GM06990 (cell line): ENCODE results near the genes SLC36A2 and NMUR2.

DNA sequence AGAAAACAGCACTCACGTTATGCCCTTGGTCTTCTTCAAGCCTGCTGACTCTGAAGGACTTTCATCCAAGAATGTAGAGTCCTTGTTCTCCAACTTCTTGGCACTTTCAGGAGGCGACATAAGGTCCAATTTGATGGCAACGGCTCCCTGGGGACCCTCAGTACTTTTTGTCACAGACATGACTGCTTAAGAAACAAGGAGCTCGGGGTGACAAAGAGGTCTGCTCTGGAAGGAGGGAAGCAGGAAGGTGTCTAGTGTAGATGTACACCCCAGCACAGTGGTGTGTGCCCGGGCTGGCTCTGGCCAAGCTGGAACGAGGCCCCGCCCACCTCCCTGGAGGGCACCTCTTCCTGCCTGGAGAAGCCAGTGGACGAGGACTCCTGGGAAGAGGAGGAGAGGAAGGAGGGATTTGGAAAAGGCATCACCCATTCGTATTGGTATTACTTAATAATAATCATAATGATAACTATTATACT lies at the start of gene SLC36A2:
TSS of gene SLC36A2 (minus strand) at position 279 of the 476 bp plus-strand sequence.
- RRBS, result no CpG with 5 or more reads among the region's 9 CpGs

GRCh38 chr5:151595073-151595723 lies 4.1 kb upstream of the FAT2 start:
- RRBS, result 46% methylated on average over 2 of the region's 16 CpGs

- RRBS, result no CpG with 5 or more reads among the region's 4 CpGs
Observed at GRCh38 chr5:151683700-151684681, 2.7 kb downstream of the SPARC start.

- RRBS, result no CpG with 5 or more reads among the region's 7 CpGs
Observed at GRCh38 chr5:151773214-151773573, 1.4 kb downstream of the G3BP1 start.

DNA sequence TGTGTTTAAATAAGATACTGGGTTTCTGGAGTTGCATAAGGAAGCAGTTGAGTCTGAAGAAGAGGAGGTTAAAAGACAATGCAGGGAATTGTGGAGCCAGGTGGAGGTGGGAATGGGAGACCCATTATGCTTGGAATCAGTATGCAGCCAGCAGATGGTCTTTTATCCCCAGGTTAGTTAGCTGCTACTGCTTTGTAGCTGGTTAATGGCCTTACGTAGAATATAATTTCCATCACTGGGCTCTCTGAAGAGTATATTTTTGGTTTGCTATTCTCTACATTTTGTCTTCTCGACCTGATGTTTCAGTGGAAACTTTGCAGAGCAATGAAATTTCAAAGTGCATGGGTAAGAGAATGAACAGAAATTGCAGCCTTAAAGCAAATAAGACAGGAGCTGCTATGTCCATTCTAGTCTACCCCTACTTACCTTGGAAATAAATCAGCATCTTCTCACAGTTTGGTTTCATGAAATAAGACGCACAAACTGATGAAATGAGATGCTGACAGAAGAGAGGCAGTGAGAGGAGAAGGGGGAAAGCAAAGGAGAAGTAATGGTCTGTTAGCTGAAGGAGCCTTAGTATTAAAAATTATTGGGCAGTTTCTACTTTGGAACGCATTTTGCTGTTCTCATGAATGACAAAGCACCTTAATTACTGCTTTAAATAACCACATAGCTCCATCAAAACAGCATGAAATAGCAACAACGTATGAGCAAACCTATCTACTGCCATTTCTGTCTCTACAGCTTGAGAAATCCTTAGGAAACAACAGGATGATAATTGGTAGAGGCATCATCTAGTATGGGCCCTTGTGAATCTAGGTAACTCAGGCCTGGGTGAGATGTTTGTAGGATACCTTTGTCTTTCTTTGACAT lies 45.0 kb downstream of the G3BP1 start:
- RRBS, result no CpG with 5 or more reads among the region's 5 CpGs

GRCh38 chr5:152405095-152405585 lies at the start of gene NMUR2:
Gene NMUR2 (minus strand): TSS chr5:152405279.
- RRBS, result no CpG with 5 or more reads among the region's 8 CpGs

- RRBS, result no CpG with 5 or more reads among the region's 3 CpGs
Observed at GRCh38 chr5:153624111-153624406, 133.6 kb downstream of the GRIA1 start.

DNA sequence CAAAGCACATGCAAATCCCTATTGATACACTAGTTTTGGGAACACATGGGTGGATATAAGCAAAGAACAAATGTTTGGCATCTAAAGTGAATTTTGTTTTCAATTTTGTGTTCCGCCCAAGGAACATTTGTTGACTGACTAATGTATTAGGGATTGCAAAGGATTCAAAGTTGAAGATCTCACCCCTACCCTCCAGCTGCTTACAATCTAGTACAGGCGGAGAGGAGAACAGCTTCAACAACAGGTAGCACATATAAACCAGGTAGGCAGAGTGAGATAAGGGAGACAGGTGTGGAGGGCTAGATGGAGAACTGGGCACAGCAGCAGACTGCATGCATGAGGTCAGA lies 249.5 kb downstream of the GRIA1 start:
- RRBS, result no CpG with 5 or more reads among the region's 2 CpGs

- RRBS, result no CpG with 5 or more reads among the region's 2 CpGs
Observed at GRCh38 chr5:154028053-154028547, 10.6 kb downstream of the FAM114A2 start.

GRCh38 chr5:154479843-154480300 lies 1.8 kb upstream of the HAND1 start:
- RRBS, result 21% methylated on average over 7 of the region's 24 CpGs

DNA sequence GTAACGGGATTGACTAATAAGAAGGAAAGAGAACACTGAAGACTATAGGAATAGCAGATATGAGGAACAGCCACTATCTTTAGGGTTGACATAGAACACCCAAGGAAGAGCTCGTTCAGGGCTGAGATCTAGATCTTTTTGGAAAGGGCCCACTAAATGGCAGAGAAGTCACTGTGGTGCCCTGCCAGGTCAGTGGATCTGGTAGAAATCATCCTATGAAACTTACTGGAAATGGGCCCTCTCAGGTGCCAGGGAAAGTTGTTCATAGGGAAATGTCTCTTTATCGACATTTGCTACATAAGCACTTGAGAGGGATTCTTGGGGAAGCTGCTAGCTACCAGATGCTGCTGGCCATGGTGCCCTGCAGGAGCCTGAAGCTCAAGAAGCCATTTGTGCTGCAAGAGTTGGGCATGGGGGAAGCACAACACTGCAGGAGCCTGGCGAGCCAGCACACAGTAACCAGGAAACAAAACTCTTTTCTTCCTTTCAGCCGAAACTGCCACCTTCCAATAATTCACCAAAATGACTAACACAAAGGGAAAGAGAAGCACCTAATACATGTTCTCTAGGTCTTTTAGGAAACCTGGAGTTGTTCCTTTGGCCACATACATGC lies 26.4 kb upstream of the LARP1 start:
- RRBS, result no CpG with 5 or more reads among the region's 5 CpGs

- RRBS, result no CpG with 5 or more reads among the region's 7 CpGs
Observed at GRCh38 chr5:154758867-154759840, 4.0 kb downstream of the LARP1 start.

DNA sequence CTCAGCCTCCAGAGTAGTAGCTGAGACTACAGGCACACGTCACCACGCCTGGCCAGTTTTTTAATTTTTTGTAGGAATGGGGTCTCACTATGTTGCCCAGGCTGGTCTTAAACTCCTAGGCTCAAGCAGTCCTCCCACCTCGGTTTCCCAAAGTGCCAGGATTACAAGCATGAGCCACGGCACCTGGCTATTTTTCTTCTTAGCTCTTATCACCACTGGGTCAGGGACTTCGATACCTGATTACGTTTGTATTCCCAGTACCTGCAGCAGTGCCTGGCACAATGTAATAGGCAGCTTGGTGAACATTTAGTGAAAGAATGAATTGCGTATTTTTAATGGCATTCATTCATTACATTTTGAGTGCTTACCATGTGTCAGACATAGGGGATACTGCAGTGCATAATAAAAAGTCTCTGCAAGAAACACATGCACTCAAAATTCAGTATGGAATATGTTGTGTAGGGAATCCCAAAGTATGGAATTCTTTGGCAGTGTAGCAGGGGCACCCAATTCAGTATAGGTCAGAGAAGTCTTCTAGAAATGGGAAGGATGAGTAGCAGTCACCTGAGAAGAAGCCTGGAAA lies 10.4 kb downstream of the LARP1 start:
- RRBS, result no CpG with 5 or more reads among the region's 7 CpGs

DNA sequence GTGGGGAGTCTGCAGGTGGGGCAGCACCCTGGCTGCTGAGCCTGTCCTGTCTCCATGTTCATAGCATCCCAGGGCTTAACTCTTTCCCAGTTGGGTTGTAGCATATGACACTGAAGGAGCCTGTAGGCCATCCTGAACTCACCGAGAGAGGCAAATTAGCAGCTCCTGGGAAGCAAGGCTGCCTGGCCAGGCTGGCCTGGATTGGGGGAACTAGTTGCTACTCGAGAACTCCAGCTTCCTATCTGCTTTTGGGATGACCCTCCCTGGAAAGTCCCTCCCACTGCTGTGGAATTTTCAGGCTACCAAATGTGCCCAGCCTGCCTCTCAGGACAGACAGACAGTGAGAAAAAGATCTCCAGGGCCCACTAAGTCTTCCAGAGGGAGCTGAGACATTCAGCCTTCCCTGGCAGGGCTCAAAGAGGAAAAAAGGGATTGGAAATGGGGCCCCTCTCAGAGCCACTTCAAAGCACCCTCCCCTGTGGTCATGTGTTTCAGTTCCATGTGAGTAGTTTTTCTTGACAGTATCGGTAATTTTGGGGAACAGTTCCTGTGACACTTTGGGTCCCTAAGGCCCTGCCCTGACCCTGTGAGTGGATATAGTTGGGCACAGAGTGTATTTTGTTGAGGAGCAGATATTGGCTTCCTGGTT lies 24.8 kb downstream of the LARP1 start:
- RRBS, result no CpG with 5 or more reads among the region's 3 CpGs

- RRBS, result no CpG with 5 or more reads among the region's 7 CpGs
Observed at GRCh38 chr5:154815589-154816320, 34.6 kb downstream of the FAXDC2 start.

GRCh38 chr5:155075501-155075823 lies 61.9 kb downstream of the KIF4B start:
- RRBS, result no CpG with 5 or more reads among the region's 2 CpGs

DNA sequence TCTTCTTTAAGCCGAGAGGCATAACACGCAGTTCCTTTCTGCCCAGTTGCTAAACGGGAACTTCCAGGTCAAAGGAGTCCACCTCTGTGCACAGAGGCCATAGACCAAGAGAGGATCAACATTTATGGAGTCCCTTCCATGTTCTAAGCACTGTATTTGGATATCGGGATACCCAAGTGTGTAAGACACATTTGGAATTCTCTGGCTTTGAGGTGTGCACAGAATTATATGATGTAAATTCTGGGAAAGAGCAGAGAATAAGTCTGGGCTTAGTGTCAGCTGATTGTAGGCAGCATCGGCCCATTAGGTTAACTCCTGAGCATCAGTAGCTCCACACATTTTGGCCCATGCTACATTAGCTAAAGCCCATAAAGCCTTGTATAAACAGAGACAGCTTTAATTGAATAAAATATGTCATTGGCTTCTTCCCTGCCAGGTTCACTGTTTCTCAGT lies 209.0 kb downstream of the KIF4B start:
- RRBS, result no CpG with 5 or more reads among the region's 5 CpGs

GRCh38 chr5:156176138-156176462 lies 150.9 kb upstream of the SGCD start:
- RRBS, result no CpG with 5 or more reads among the region's 4 CpGs

GRCh38 chr5:156595310-156595878 lies 254.7 kb upstream of the PPP1R2B start:
- RRBS, result no CpG with 5 or more reads among the region's 4 CpGs

GRCh38 chr5:156913788-156914817 lies 48.9 kb downstream of the TIMD4 start:
- RRBS, result no CpG with 5 or more reads among the region's 8 CpGs